ENCODE measurements around a stretch of chr14.

- PRO-cap = unidirectional peak, plus-strand start at chr14:75440257
Observed at GRCh38 chr14:75439806-75440358, 12.1 kb downstream of the JDP2 start.

GRCh38 chr14:75449670-75449964, 21.8 kb downstream of the JDP2 start:
- PRO-cap = no peak

GRCh38 chr14:75543242-75543728, 21.0 kb downstream of the BATF start:
- PRO-cap = no peak

GRCh38 chr14:75559754-75560352, 18.6 kb upstream of the FLVCR2 start:
- PRO-cap = bidirectional peak, plus-strand start at chr14:75560172, minus-strand start at chr14:75559869

DNA sequence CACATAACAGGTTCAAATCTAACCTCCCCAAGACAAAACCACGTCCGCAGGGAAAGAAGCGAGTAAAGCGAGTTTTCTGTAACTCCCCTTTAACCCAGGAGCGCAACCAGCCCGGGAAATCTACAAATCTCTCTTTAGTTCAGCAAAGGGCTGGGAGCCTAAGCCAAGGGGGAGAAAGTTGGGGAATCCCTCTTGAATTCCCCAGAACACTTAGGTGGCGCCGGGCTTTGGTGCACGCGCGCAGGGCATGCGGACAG, 462 bp upstream of the FLVCR2 start:
- PRO-cap = no peak

DNA sequence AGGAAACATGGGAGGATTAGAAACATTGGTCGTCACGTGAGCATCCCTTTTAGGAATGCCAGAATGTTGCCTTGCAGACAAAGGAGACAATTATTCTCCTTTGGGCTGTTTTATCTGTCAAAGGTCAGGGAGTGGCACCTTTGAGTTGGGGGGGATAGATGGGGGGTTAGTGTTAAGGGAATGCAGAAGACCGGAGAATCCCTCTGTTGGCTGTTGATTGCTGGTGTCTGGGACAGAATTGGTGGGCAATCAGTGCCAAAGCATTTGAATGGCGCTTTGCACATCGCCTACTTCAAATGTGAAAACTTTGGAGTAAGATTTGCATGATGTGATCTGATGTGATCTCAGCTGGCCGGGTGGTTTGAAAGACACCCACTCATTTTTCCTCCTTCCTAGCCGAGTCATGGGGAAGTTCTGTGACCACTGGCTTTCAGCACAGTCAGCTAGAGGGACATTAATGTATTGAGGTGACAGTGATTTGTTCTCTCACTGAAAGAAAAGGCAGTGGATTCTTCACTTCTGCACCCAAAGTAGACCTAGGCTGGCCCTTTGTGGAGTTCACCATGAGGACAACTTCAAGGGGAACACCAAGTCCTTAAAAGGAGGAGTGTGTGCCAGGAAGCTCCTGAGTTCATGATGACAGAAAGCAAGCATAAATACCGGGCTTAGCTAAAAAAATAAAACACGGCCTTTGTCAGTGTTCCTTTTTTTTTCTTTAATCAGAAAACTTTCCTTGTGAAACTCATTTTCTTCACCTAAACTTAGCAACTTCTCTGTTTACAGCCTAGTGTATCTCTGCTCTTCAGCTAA, 31.5 kb downstream of the FLVCR2 start:
- PRO-cap = no peak

DNA sequence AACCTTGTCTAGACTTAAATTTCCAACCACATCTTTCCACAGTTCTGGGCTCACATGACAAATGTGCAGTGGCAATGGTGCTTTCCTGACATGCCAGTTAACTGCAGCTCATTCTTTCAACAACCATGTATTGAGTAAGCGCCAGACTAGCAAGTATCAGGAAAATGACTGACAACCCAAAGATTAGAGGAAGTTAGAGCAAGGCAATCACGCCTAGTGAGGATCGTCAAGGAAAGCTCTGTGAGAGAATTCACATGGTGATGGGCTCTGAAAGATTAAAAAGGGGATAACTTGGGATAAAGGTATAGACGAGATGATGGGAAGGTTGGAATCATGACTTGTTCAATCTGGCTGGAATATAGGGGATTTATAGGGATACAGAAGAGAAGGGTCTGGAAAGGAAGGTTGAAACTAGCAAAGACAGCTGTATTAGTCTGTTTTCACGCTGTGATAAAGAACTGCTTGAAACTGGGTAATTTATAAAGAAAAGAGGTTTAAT, 35.9 kb downstream of the FLVCR2 start:
- PRO-cap = no peak

DNA sequence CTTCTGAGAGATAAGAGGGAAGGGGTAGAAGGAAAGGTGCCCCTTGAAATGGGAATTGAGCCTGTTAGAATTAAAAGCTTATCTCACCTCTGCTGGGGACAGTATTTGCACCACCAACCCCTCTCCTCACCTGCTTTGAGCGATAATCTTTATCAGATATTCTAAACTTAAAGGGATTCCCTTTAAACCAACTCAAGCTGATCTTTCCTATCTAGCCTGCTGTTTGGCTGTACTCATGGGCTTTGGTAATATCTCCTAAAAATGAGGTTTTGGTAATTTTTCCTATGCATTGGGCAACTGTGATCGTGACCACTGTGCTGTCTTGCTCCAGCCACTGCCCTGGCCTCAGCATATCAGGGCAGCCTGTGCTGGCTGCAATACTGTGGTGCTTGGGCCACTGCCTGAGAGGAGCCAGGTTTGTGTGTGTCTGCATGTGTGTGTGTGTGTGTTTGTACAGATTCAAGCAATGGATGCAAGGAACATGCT, 13.2 kb downstream of the ERG28 start:
- PRO-cap = no peak

GRCh38 chr14:75648084-75648968, 12.3 kb downstream of the ERG28 start:
- PRO-cap = no peak

DNA sequence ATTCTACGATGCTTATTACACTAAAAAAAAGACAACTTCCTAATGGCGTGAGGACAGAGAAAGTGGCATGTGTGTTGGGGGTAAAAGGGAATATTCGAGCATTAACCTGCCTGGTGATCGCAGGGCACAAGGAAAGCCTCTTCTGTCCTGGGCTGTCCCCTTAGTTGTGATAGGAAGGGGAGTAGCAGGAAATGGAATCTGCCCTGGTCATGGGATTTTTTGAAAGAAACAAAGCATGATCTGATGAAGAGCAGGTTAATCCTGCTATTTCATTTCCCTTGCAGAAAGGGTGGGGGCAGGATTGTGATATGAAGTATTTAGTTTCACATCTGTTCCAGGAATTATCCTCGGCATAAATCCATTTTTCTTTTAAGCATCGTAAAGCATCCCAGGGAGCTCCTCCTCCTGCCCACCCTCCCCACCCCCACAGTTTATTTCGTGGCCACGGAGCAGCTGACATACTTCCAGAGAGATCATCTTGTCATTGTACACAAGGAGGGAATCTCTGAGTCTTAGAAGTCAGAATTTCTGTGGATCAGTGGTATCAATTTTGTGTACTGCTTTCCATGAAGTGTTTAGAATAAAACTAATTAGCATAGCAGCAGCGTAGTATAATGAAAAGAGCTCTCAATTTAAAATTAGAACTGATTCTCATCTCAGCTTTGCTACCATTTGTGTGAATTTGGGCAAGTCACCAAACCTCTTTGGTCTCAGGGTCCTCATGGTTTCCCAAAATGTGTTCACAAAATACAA, 53.0 kb downstream of the TGFB3 start:
- PRO-cap = no peak

DNA sequence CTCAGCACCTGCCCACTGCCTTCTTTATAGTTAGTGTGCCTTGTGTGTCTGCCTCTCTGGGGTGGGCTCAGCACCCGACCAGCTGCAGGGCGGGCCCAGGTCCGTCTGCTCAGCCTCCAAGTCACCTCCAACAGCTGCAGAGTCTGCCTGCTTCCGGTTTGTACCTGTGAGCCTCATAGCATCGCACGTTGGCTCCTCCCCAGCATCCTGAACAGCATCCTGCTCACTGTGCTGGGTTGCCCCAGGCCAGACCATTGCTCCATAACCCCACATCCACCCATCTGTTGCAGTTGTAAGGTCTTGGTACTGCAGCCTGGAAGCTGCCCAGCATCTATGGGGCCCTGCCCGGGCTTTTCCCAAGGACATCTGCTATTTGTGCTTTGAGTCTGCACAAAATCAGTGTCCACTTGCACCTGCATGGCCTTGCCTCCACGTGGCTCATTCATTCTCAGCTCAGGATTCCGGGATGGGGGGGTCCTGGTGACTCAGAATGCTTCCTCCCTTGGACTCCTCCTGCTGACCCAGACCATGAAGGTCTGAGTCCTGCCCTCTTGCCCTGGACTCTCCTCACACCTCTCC, 3.4 kb downstream of the TGFB3 start:
- PRO-cap = unidirectional peak, minus-strand start at position 136 of the sequence

GRCh38 chr14:76090590-76091061, 61.1 kb upstream of the GPATCH2L start:
- PRO-cap = no peak

DNA sequence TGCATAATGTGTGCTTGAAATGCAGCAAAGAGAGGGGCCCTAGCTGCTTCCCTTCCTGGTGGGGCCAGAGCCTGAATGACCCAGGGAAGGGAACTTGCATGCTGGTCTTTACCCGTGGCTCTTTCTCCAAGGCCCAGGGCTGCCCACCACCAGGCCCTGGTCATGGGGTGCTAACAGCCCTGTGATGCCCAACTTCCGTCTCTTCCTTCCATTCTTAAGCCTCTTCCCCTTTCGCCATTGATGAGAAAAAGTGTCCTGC, 49.9 kb upstream of the GPATCH2L start:
- PRO-cap = no peak

- PRO-cap = no peak
Observed at GRCh38 chr14:76310551-76310923, 65.4 kb upstream of the ESRRB start.

DNA sequence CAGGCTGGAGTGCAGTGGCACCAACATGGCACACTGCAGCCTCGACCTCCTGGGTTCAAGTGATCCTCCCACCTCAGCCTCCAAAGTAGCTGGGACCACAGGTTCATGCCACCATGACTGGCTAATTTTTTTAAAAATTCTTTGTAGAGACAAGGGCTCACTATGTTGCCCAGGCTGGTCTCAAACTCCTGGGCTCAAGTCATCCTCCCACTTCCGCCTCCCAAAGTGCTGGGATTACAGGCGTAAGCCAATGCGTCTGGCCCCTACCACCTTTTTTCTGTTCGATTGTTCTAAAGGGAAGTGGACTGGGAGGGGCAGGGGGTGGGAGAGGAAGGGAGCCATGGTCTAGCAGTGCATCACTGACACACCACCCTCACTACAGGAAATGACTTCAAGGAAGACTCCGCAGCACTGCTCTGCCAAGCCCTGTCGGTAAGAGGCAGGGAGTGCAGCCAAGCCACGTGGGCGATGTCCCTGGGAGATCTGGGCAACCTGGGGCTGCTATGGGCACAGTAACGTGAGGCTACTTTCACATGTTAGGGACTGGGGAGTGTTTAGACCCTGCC, 17.9 kb downstream of the LRRC74A start:
- PRO-cap = no peak

- PRO-cap = bidirectional peak, plus-strand start at chr14:76905210, minus-strand start at chr14:76905079
Observed at GRCh38 chr14:76904558-76905486, 78.6 kb downstream of the LRRC74A start.

DNA sequence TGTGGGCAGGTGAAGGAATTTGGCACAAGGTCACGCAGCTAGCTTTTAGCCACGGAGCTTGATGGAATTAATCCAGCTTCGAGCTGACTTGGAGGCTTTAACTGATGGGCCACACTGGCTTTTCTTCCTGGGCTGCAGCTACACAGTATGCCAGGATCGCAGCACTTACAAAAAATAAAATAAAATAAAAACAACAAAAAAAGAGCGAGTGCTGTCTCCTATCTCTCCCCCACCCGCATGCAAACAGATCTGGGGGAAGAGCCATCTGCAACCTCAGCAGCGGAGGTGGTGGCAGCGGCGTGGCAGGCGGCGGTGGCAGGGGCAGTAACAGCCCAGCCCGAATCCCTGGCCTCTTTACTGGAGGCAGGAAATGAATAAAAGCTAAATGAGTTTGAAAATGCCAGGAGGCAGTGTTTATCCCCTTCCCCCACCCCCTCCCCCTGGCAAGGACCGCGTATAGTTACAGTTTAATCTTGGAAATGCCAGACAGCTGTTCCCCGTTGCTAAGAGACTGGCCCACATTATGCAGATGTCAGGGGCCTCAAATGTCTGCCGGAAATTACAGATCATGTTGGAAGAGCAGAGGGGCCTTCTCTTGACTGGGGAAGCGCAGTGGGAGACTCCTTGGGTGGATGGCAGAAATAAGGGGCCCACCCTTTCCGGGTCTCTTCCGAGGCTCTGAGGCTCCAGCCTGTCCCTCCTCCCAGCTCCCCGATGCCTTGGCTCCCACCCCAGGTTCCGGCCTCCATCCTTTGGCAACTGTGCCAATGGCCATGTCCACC, 93.6 kb downstream of the LRRC74A start:
- PRO-cap = bidirectional peak, plus-strand start at position 562 of the sequence, minus-strand start at position 356 of the sequence

DNA sequence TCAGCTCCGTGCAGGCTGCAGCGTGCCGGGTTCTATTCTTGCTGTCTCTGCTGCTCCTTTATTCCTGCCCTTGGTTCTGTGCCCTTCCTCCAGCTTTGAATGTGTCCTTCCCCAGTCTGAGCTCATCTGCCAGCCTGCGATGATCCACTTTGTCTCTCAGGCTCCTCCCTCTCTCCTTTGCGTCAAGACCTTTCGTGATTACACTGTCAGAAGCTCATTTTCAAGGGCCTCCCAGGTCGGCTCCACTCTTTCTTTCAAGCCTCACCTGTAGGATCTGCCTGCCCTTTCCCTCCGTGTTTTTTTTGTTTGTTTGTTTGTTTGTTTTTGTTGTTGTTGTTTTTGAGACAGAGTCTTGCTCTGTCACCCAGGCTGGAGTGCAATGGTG, 98.5 kb downstream of the IRF2BPL start:
- PRO-cap = bidirectional peak, plus-strand start at position 217 of the sequence, minus-strand start at position 128 of the sequence

DNA sequence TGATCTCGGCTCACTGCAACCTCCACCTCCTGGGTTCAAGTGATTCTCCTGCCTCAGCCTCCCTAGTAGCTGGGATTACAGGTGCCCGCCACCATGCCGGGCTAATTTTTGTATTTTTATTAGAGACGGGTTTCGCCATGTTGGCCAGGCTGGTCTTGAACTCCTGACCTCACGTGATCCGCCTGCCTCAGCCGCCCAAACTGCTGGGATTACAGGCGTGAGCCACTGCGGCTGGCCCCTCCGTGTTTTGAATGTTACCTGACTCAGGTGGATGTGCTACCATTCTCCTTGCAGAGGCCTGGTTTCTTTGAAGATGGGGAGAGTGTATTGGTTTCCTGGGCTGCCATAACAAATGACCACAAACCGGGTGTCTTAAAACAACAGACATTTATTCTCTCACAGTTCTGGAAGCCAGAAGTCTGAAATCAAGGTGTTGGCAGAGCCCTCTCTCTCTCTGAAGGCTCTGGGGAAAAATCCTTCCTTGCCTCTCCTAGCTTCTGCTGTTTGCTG, 98.0 kb downstream of the IRF2BPL start:
- PRO-cap = no peak

DNA sequence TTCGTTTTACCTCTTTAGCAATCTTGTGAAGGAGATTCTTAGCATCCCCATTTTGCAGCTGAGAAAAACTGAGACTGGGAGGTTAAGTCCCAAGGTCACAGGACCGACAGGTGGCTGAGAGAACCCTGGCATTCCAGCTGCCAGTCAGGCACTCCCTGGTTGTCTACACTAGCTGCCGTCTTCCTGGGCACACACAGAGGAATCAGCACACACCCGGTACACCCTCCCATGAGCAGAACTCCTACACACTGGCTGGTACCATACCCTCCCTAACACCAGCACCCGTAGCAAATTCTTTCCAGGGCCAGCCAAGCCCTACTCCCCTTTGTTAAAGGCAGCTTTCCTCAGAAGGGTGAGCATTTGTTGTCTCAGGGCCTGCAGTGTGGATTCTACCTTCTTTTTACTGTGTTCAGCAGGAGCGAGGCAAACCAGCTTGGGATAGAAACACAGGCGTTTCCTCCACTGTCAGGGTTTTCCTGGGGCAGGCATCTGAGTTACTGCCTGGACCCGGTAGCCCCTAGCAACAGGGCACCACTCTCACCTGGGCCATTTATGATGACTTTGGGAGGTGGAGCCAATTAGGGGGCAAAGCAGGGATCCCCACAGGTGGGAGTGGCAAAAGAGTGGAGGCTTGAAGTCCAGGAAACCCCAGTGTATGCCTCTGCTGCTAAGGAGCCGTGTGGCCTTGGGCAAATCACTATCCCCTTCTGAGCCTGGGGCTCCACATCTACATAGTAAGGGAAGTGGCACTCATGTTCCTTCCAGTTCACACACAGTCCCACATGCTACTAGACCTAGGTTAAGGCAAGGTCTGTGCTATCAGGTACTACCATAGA, 70.1 kb downstream of the IRF2BPL start:
- PRO-cap = no peak

All from bronchus (tissue), 1 donor.